RPMI7951 (cell line): Measurements from ENCODE around the gene PDS5A.

DNA sequence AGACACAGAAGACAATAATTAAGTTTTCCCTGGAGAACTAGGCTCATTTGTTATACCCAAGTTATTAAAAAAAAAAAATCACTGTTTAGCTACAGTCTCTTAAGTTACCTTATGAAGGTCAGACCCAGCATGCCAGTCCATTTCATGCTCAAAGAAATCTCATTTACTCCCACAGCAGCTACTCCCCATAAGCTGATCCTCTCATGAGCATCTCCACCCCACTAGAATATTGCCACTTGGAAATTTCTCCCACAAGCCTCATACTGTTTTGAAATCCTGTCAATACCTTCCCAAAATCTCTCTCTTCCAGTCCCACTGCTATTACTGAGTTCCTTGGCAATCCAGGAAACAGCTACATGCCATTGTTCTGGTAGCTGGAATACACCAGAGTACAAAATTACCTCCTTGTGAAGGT is 6.7 kb downstream of the RPL9 start:
- RAMPAGE, long total RNA, result no peak

DNA sequence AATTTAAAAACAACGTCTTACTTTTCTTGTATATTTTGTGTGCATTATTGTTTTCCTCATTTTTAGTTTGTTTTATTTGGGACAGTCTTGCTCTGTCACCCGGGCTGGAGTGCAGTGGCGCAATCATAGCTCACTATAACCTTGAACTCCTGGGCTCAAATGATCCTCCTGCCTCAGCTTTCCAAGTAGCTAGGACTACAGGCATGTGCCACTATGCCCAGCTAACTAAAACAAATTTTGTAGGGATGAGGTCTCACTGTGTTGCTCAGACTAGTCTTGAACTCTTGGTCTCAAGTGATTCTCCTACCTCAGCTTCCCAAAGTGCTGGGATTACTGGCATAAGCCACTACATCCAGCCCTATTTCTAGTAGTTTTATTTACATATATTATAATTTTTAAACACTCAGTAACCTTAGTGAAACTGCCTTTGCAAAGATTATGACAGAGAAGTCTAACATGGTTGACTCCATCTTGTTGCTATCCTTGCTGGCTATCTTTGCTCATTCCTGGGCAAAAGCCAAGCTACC is 9.7 kb upstream of the SMIM14 start:
- RAMPAGE, long total RNA, result no peak

- RAMPAGE, long total RNA, result no peak
These were observed 8.5 kb downstream of the UBE2K start for GRCh38 chr4:39706372-39706957.

DNA sequence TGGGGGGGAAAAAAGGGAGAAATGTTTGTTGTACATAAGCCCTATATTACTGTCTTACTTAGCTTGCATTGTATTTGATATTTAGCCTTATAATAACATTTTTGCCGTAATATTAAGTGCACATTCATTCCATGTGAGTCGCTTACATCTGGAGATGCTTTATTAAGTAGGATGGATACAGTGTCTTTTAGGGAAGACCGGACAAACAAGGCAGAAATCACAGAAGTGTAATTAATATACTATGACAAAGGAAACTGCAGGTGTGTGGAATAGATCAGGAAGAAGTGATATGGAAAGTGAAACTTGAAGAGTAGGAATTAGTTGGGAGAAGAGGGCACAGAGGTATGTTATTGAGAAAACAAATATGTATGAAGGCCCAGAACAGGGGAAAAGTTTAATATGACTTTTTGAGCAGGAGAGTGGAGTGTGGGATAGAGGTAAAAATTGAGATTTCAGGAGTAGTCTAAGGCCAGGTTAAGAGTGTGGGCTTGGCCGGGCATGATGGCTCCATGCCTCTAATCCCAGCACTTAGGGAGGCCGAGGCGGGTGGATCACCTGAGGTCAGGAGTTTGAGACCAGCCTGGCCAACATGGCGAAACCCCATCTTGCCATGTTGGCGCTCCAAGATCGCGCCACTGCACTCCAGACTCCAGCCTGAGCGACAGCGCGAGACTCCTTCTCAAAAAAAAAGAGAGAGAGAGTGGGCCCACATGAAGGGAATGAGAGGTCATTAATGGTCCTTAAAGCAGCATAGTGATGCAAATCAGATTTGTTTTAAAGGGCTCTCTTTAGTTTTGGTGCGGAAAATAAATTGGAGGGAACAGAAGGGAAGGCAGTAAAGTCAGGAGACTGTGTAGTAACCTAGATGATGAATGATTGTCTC is 55.7 kb downstream of the UBE2K start:
- RAMPAGE, long total RNA, result no peak

DNA sequence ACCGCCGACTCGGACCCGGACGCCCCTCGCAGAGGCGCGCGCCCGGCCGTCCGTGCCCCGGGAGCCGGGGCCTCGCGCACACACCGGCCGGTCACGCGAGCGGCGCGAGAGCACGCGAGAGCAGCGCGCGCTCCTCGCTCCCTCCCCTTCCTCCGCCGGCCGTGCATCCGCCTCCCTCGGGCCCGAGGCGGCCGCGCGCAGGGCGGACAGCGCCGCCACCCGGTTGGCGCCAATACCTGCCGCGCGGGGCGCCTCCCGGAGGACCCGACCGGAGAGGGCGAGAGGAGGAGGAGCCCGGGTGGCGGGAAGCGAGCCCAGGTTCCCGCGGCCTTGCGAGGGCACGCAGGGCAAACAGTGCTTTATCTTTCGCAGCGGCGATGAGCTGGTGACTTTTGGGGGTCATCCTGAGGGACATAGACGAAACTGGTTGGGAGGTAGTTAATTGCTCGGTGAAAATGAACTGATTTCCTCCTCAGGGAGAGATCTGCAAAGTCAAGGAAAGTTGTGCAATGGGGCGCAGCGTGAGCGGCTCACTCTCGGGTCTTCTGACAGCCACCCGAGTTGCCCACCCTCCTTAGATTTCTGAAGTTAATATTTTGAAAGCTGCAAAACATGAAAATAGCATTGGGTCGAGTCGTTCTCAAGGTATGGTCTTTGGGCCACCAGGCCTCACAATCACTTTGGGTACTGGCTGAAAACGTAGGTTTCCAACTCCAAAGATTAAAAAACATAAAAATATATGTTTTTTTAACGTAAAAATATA is at the start of gene PDS5A:
PDS5A (minus strand) TSS at position 116 of the 763 bp plus-strand sequence.
- RAMPAGE, long total RNA, result no peak

GRCh38 chr4:40192621-40193559 is 3.9 kb upstream of the RHOH start:
- RAMPAGE, long total RNA, result no peak

GRCh38 chr4:40199892-40200938 is 3.4 kb downstream of the RHOH start:
- RAMPAGE, long total RNA, result no peak

DNA sequence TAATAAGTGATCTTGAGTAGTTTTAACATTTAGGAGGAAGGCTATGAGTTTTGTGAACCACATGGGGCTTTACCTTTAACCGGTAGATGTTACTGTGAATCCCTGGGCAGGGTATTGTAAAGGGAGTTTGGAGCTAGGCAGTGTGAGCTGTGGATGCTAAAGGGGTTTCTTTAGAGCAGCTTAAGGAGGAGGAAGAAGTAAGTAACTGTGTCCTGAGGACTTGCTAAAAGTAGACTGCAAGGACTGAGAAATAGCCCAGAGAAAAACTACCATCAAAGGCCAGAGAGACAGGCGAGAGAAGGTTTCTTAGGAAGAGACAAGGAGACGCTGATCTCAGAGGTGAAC is 5.6 kb downstream of the RHOH start:
- RAMPAGE, long total RNA, result no peak

DNA sequence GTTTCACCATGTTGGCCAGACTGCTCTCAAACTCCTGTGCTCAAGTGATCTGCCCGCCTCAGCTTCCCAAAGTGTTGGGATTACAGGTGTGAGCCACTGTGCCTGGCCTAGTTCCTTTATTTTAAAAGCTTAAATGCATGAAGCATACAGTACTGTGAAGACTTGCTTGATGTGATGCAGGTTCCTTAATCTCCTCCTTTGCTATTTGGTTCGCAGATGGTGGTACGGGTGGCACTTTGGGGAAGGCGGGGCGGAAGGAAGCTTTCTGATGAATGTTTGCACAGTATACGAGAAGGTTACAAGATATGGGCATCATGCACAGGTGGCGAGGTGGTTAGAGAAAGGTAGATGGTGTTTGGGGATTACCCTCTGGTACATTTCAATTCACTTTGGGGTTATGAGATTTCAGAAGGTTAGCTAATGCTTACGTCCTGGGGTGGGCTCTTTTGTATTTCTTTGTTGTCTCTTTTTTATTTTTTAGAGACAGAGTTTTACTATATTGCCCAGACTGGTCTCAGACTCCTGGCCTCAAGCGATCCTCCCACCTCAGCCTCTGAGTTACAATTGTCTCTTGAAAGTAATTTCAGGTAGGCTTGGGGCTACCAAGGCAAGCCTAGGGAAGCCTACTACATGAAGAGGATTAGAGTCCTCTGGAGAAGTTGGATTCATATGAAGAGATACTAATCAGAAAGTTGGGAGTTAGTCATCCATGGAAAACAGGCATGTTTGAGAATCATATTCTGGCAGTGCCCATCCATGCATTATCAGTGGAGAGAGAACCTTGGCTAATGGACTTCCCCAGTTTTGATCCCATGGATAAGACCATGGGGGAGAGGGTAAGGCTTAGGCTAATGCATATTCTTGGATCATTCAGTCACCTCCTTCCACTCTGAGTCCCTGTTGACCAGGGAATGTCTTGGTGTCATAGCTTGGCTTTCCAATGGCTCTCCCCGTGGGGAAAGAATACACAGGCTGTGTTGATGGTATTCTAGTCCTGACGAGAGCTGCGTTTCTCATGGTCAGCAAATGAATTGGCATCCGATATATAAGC is 17.4 kb downstream of the RHOH start:
- RAMPAGE, long total RNA, result no peak

DNA sequence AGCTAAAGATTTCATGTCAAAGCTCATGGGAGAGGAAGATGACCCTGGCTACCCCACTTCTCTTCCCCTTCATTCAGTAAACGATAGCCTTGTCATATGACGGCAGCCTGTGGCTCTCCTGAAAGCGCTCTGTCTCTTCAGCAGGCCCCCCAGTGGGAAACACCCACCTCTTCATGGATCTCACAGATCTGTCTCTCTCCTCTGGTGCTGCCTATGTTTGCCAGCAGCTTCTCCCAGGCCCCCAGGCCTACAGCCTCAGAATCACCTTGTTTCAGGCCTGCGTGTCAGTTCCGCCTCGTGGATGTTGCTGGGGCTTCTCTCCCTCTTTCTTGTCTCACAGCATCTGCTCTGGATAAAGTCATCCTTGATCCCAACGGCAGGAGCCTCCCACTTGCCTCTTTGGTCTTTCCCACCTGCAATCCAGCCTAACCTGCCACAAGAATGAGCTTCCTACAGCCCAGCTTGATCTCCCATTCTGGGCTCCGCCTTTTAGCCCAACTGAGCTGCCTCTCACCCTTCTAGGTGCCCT is 34.6 kb downstream of the RHOH start:
- RAMPAGE, long total RNA, result no peak

DNA sequence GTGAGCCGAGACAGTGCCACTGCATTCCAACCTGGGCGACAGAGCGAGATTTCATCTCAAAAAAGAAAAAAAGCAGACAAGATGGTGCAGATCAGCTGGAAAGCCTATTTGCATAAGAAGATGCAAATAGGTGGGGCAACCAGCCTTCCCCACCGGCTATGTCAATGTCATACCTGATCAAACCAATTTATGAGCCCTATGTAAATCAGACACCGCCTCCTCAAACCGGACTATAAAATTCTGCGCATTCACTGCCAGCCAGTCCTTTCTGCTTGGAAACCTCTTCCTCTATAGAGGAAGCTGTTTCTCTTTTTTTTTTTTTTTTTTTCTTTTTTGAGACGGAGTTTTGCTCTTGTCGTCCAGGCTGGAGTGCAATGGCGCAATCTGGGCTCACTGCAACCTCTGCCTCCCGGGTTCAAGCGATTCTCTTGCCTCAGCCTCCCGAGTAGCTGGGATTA is 64.5 kb upstream of the CHRNA9 start:
- RAMPAGE, long total RNA, result no peak

DNA sequence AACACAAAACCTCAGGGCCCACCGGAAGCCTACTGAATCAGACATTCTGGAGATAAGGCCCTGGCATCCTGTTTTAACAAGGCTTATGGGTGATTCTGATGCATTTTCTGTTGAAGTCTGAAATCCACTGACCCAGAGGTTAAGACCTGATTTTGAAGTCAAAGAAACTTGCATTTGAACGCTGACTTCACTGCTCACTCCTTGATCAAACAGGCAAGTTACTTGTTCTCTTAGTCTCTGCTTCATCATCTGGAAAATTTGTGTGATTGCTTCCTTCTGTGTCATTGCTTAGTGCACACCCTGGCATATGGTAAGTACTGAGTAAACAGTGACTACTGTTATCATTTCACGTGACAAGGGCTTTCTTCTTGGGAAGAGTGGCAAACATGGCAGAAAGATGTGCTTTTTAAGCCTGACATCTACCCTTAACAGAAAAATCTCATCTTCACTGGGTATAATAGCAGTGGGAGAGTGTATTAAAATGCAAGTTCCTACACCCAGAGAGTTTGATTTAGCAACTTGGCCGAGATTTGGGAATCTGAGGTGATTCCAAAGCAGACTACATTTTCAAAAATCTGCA is 14.7 kb downstream of the CHRNA9 start:
- RAMPAGE, long total RNA, result no peak

DNA sequence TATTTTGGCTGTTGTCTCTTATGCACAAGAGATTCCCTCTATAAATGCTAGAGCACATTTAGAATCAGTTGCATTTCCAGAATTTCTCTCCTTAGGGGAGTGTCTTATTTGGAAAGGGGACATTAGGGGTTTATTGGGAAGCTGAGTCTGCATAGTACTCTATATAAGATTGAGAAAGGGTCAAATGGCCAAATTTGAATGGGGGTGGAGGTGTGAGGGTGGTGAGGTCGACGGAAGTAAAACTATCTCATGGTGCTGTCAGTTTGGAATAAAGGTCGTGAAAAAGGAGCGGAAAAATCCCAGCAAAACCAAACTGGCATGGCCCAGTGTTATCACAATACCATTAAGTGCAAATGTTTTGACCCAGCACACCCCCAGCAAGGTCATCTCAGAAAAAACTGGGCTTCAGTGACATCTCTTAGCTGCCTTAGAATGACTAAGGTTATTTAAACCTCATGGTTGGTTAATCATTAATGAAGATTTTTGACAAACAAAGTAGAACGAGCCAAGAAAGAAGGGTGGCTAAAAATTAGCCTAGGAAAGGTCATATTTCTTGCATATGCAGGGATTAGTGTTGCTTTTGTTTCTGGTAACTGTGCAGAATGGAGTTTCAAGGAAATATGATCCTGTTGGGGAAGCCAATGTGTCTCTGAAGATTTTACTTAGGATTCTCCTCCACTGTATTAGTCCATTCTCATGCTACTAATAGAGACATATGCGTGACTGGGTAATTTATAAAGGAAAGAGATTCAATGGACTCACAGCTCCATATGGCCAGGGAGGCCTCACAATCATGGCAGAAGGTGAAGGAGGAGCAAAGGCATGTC is 83.3 kb downstream of the CHRNA9 start:
- RAMPAGE, long total RNA, result no peak

GRCh38 chr4:40419525-40420124 is 84.5 kb downstream of the CHRNA9 start:
- RAMPAGE, long total RNA, result no peak

GRCh38 chr4:40448785-40449399 is 113.8 kb downstream of the CHRNA9 start:
- RAMPAGE, long total RNA, result no peak

- RAMPAGE, long total RNA, result no peak
These were observed 139.4 kb downstream of the CHRNA9 start for GRCh38 chr4:40474593-40474843.

GRCh38 chr4:40495888-40496586 is 133.6 kb downstream of the RBM47 start:
- RAMPAGE, long total RNA, result no peak

DNA sequence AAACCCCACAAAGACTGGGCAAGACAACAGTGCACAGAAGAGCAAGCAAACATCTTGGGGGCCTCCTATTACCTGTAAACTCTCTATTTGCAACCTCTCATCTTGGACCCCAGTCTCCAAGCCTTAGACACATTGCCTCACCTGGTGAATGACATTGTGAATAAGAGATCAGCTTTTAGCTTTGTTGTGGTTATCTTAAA is 39.4 kb downstream of the RBM47 start:
- RAMPAGE, long total RNA, result no peak

- RAMPAGE, long total RNA, result no peak
These were observed 796 bp downstream of the RBM47 start for GRCh38 chr4:40628910-40629226.

GRCh38 chr4:40631951-40632325 is 2.3 kb upstream of the RBM47 start:
- RAMPAGE, long total RNA, result no peak